ENCODE data around the gene STRBP.

DNA sequence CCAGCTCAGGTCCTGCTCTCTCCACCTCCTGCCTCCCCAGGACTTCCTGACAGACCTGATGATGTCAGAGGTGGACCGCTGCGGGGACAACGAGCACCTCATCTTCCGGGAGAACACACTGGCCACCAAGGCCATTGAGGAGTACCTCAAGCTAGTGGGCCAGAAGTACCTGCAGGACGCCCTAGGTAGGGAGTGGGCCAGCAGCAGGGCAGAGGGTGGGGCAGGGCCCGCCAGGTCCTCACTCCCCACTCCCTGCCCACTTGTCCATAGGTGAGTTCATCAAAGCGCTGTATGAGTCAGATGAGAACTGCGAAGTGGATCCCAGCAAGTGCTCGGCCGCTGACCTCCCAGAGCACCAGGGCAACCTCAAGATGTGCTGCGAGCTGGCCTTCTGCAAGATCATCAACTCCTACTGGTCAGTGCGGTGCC lies 112.0 kb downstream of the DAB2IP start:
- RRBS, 2 experiments = no CpG with 5 or more reads among the region's 12 CpGs

DNA sequence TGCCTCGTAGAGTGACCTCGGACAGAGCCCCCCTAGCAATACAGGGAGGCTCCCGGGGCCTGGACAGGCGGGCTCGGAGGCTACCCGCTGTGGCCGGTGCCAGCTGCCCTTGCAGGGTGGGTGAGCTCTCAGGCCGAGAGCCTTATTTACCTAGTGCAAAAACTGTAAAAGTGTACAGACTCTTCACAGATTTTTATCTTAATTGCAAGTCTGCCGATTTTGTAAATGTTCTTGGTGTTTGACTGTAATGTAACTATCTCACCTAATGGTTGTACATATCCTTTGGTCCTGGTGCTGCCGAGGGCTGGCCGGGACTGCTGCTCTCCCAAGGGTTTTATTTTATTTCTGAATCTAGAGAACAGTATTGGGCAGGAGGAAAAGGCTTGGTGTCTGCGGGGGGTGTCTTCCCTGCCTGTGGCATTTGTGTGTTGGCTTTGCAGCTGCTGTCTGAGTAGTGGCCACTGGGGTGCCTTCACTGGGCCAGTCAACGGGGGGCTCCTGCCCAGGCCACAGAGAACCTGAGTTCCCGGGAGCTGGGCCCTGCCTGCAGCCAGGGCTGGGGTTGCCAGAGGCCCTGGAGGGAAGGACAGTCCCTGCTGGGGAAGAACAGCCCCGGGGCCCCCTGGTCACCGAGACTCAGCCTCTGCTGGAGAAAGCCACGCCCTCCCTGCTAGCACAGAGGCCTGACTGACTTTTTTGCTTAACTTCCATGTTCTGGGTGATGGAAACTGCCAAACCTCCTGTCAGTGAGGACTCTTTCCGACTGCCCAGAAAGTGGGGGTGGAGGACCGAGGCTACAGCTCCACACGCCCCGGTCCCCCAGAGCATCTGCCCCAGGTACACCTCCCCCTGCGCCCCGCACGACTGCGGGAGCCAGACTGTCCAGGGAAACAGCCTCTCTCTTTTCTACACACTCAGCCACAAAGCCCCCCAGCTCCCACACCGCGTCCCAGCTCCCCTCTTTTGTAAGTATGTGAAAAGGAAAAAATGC lies 133.2 kb downstream of the DAB2IP start:
- RRBS, 2 experiments = 74% methylated on average over 7 of the region's 27 CpGs

DNA sequence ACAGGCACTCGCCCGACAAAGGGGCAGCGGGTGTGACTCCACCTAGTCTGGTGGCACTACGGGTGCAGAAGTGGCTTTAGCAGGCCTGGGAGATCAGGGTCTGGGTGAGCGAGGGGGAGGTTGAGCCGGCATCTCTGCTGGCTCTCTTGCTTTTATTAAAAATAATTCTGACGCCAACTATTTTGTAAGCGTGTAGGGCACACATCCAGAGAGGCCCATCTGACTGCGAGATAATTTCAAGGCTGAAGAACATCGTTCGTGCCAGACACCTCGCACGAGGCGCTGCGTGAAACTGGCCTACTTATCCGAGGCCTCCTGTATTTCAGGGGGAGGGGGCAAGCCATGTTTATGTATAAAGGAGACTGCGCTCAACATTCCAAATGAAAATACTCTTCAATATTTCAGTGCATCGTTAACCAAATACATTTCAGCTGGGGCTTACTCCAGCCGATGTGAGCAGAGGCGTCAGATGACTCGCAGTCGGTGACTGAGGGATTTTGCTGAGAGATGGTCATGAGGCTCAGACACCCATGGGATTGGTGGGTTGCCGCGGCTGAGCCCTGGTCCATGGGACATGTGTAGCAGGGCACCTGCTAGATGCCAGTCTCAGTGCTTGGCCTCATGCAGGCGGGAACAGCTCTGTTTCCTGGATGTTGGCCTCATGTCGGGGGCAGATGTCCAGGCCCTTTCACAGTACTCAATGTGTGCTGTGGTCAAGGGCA lies 201.4 kb downstream of the DAB2IP start:
- RRBS, 2 experiments = no CpG with 5 or more reads among the region's 26 CpGs

GRCh38 chr9:121884686-121884896 lies 208.5 kb downstream of the TTLL11 start:
- RRBS, 2 experiments = no CpG with 5 or more reads among the region's 2 CpGs

DNA sequence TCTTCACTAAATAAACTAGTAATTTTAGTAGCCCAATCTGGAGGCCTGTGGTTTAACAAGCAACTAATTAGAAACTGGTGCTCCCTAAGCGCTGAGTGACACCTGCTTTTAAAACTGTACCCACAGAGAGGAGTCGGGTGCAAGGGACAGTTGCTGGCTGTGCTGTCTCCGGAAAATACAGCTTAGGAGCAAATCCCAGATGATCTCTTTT lies 148.2 kb downstream of the TTLL11 start:
- RRBS, 2 experiments = no CpG with 5 or more reads among the region's 3 CpGs

DNA sequence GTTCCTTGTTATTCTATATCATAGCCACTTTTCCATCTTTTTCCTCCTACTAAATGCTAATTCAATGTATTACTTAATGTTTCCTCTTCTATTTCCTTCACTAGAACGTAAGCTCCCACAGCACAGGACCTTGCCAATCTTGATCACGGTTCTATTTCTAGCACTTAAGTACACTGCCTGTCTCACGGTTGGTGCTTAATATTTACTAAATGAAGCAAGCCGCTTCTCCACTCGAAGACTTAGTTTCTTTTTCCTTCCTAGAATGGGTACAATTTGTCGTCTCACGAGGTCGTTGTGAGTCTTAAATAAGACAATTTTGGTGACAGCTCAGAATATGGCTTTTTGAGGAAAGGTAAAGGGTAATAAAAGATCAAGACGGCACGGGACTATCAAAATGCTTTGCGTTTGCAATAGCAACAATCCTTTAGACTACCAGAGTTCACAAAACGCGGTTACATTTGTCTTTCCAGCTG lies 656 bp downstream of the RBM18 start:
- RRBS, 2 experiments = no CpG with 5 or more reads among the region's 13 CpGs

DNA sequence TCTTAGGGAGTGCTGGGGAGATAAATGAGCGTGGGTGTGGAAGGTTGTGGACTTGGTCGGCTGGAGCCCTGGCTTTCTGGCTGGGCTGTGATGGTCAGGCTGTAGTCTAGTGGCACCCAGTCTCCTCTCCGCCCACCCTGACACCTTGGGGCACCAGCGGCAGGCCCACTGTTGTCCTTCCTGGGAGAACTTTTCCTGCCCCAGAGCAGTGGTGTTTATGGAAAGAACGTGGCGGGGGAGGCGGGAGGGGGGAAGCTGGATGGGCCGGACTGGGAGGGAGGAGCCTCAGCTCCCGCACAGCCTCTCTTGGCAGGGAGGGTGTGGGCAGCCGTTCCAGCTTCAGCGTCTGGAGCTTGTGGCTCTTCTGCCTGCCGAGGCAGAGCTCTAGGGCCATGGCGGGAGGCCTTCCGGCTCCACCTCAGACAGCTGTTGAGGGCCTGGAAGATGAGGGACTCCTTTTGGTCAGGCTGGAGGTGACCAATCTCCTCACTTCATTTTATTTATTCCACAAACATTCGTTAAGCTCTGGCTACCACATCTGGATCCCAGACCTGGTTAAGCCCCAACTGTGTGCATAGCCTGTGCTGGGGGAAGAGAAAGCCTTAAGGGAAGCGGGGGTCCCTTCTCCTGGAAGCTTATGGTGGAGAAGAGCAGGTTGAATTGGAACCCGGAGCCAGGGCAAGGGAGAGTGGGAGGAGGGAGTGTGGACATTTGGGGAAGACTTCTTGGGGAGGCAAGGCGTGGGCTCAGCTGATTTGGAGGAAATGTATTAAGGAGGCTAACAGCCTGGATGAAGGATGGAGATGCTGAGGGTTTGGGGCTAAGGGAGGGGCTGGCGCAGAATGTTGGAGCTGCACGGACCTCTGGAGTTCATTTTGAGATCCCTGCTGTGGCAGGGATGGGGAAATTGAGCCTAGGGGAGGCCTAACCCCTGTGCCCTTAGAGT lies 4.4 kb downstream of the PTGS1 start:
- RRBS, 2 experiments = no CpG with 5 or more reads among the region's 20 CpGs

DNA sequence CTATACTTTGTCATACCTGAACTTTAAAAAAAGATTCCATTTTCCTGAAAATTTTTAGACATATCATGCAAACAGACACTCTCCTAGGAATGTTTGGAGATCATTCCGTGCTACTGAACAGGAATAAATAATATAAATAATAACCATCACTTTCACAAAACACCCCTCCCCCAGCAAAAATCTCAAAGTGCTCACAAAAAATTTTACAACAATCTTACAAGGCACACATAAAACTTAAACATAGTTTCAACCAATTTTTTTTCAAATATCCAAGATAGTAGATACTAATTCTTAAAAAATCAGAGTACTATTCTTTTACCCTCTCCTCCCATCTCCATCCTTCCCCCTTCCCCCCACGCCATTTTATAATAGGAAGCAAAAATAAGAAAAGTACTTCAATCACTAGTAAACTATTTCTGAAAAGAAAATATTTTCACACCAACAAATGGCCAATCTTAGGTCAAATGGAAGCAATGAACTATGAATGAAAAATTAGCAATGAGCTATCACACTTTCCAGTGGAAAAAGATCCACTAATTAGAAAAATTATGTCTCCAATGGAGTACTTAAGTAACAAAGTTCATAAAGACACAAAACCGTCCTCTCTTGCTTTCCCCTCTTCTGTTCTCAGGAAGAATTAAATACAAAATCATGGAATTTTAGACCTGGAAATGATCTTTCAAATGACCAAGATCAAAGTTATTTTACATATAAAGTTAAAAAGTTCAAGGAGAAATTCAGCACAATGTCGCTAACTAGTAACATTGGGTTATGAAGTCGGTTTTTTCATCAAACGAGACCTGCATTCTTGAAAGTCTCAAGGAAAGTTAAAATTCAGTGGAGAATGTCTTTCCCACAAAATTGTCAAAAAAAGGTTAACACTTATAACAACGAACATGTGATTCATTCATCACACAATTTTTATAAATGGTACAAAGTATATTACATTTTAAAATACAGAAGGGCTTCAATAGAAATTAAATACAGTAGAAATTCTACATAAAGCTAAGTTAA lies 3.4 kb upstream of the RC3H2 start:
- RRBS, 2 experiments = no CpG with 5 or more reads among the region's 7 CpGs

DNA sequence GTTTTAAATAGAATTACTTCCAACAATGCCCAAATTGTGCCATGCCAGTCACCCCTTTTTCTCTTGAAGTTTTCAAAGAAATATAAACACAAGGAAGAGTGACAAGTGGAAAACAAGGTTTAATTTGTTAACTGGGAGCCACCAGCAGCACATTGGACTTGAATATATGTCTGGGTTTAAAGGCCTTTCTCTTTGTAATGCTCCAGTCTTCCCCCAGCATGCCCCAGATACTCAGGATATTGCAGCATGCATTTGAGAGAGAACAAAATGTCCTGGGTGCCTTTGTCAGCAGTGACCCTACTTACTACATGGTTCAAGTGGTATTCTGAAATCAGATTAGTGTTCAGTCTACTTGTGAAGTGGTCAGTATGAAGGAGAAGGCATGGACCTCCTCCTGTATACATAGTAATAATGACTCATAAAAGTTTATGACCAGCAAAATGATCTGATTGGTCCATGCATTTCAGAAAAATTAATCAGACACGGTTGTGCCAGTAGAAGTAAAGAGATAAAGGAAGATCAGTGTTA lies 25.3 kb downstream of the GPR21 start:
- RRBS, 2 experiments = no CpG with 5 or more reads among the region's 1 CpG

DNA sequence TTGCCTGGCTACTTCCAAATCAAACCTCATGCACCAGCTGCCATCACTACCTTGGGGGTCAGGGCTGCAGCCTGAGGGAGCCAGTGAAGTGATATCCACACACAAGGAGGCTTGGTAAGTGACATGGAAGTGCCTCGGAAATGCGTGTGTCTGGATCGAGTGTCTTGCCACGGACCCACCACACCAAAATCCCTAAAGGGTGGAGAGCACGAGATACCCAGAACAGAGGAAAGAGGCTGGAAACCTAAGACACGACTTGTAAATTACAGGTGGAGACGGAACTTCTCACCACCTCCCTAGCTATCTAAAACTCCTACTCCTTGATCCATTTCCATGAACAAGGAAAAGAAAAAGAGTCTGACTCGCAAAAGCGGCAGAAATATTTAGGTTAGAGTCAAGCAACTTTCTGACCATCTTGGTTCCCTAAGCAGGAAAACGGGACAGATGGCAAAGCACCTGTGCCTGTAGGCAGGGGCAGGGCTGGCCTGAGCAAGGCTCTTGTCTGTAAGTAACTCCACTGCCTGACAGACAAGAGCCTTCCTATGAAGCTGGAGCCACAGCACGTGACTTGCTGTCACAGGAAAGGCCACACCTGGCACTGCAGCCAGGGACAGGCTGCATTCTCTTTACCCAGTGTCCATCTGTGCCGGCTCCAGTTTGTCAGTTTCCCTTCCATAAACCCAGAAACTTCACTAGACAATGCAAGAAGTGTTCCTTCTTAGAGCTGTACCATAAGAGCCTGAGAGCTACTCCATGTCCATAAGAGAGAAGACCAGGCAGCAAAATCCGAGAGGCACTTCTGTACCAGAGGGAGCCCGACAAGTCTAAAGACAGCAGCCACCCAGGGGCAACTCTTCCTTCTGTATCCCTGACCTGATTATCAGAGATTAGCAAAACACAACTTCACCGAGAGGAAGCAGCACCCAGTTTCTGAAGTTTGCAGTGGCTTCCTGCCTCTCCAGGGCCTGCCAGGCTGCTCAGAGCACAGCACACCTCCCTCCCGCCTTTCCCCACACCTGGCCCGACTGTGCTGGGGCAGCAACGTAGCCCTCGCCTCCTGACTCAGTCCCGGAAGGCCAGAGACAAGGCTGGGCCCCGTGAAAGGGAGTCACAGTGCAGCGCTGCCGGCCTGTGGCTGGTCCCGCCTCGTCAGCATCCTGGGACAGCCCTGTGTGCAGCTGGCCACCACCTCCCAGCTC lies 78.0 kb downstream of the GPR21 start:
- RRBS, 2 experiments = 8 to 12% methylated on average over 4 of the region's 25 CpGs

DNA sequence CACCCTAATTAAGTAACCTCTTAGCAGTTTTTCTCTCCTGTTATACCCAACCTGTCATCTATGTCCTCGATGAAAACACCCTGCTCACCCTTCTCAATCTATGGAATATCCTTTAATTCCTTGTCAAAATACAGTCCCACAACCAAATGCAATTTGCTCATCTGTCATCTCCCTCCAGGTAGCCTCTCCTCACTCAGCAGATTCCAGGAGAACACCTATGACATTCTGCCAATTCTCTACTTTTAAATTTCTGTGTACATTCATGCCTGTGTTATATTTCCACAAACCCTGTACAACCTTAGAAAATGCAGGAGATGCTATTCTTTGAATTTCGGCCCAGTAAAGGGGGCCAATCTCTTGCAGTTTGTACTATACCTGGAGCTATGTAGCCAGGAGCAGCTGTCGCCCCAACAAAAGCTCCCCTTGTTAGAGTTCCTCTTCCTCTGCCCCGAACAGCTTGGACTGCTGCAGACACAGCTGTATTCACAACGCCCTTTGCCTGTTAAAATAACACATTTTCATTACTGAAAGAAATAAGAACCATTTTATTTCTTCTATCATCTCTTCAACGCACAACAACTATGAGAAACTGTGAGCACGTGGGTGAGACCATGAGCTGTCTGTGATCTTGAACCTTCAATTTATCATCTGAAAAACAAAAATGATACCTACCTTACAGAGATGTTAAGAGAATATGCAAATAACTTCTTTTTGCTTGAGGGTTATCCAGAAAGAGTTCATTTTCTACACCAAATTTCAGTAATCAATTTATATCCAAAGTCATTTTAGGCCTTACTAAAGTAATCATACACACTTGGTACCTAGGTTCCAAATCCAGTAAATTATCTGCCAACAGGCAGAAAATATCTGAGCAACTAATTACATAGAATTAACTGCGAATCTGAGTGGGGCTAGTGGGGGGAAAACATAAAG lies 99.3 kb downstream of the GPR21 start:
- RRBS, 2 experiments = no CpG with 5 or more reads among the region's 8 CpGs

DNA sequence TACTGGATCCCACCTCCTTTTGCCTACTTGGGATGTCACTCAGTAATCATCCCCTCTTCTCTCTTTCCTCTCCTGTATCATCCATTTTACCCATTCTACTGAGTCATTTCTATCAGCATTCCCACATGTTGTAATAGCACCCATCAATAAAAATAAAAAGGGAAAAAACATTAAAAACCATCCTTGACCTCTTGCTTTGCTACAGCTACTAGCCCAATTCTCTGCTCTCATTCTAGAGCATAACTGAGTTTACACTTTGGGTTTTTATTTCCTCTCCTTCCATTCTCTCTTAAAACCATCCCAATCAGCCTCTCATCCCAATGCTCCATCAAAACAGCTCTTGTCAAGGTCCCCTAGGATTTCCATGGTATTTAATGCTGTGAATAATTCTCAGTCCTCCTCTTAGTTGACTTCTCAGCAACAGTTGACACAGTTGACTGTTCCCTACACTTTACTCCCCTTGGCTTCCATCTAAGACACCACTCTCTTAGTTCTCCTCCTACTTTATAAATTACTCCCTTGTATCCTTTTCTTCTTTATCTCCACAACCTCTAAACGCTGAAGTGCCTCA lies 74.0 kb downstream of the STRBP start:
- RRBS, 2 experiments = no CpG with 5 or more reads among the region's 1 CpG

DNA sequence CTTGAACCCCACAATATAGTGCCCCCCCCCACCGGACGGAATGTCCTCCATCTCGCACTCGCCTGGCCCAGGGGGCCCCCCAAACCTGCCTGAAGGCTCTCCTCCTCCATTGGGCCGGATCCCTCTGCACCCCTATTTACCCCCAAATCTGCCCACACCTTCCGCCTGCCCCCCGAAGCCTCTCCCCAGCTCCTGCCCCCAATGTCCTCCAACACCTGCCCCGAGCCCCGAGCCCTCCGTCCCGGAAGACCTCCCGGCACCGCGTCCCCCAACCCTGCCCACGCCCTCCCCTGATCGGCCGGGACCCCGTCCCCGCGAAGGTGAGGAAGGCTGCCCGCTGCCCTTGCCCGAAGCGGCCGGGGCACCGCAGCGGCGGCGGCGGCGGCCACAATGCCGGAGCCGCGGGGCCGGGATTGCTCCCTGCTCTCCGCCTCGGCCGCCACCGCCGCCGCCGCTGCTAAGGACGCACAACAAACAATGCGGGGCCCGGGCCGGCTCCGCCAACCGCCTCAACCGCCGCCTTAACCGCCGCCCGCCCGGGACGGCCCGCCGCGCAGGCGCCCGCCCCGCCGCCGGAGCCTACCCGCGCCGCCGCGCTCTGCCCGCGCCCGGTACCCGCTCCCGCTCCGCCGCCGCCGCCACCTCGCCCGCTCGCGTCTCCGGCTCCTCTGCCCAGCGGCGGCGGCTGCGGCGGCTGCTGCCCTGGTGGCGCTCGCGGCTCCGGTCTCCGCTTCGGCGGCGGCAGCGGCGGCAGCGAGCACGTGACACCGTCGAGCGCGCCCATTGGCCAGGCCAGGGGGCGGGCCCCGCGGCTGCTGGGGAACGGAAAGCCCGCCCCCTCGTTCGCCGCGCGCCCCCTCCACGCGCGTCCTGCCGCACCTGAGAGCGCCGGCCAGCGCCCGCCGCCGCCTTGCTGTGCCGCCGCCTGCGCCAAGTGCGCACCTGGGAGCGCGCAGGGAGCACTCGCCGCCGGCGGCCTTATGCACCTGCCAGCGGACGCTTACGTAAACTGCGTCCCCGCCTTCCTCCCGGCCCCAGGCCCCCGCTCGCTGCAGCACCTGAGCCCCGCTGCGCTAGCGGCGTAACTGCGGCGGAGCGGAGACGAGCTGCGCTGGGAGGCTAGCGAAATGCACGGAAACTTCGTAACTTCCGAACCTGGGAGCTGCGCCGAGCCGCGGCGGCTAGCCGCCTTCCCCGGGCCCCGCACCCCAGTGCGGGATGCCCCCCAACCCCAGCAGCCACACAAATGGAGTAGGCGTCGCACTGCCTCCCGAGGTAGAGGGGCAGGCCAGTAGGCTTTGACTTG lies at the start of gene STRBP:
Gene STRBP (minus strand): TSS at position 734 of the 1,306 bp plus-strand sequence.
- RRBS, 2 experiments = 1% methylated on average over 98 of the region's 165 CpGs

DNA sequence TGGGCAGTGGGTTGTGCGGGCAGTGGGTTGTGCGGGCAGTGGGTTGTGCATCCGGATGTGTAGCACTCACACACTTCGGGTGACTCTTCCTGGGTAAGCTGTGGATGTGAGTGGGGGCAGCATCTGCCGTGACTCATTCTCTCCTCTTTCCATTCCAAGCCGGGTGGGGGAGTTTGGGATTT lies 8.2 kb downstream of the CRB2 start:
- RRBS, 2 experiments = 61% methylated on average over 4 of the region's 6 CpGs; no CpG with 5 or more reads in 1 of the 2 experiments

DNA sequence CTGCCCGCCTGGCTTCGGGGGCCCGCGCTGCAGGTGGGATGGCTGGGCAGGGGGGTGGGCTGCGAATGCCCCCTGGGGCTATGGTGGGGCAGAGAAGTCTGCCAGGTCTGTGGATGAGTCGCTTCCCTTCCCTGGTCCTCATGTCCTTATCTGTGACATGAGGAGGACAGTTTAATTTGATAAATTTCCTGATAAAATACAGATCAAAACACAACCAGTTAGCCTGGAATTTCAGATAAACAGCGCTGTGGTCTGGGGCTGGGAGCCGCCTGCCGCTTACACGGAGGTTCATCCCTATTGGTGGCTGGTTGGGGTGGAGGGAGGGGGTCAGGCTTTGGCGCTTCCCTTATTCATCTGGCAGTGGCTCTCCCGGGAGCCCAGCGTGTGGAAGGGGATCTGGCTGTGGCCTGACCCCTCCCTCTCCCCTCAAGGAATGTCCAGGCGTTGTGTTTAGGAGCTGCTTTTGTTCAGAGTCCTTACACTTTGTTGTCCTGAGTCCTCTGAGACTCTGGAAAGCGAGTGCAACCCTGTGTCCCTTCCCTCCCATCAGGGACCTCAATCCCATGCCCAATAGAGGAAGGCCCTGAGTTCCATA lies 18.0 kb downstream of the CRB2 start:
- RRBS, 2 experiments = no CpG with 5 or more reads among the region's 15 CpGs

GRCh38 chr9:123382079-123382618 lies 26.2 kb downstream of the CRB2 start:
- RRBS, 2 experiments = 80 to 81% methylated on average over 6 of the region's 27 CpGs

GRCh38 chr9:123414618-123415039 lies 58.6 kb downstream of the CRB2 start:
- RRBS, 2 experiments = no CpG with 5 or more reads among the region's 6 CpGs

DNA sequence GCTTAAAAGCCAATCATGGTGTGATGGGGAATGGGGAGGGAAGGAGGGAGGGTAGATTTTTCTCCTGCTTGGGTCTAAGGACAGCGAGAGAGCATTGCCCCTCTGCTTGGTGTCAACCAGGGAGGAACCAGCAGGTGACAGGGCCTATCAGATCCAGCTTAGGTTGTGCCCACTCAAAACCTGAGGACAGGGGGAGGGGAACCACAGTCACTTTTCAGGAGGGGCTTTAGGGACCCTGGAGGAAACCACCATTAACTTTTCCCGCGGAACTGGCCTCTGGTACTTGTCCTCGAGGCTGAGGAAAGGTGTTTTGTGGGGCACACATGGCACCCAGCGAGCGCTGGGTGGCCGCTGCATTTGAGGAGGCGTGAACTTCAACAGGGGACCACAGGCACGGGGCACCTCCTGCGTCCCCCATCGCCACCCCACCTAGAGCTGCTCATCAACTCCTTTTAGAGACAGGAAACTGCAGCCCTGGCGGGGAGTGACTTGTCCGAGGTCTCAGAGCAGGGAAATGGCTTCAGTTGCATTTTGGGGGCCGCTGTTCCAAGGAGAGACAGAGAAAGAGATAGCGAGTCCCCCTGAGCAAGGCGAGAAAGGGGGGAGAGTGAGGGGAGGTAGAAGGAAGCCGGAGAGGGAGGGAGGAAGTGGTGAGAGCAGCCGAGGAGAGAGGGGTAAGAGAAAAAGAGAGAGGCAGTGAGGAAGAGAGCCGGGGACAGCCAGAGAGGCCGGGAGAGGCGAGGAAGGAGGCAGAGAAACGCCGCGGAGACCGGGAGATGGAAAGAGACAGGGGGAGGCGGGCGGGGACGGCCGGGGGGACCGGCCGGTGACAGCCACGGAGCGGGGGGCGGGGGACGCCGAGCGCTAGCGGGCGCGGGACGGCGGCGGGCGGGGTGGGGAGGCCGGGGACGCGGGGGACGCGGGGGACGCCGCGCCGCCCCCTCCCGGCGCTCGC lies 12.6 kb upstream of the LHX2 start:
- RRBS, 2 experiments = 5 to 7% methylated on average over 29 of the region's 56 CpGs

- RRBS, 2 experiments = no CpG with 5 or more reads among the region's 5 CpGs
Measured at GRCh38 chr9:124223240-124223995, 34.3 kb upstream of the NEK6 start.

- RRBS, 2 experiments = no CpG with 5 or more reads among the region's 14 CpGs
Measured at GRCh38 chr9:124256852-124257449, 798 bp upstream of the NEK6 start.